ENCODE measurements around the genes CIART and CTXND2.

DNA sequence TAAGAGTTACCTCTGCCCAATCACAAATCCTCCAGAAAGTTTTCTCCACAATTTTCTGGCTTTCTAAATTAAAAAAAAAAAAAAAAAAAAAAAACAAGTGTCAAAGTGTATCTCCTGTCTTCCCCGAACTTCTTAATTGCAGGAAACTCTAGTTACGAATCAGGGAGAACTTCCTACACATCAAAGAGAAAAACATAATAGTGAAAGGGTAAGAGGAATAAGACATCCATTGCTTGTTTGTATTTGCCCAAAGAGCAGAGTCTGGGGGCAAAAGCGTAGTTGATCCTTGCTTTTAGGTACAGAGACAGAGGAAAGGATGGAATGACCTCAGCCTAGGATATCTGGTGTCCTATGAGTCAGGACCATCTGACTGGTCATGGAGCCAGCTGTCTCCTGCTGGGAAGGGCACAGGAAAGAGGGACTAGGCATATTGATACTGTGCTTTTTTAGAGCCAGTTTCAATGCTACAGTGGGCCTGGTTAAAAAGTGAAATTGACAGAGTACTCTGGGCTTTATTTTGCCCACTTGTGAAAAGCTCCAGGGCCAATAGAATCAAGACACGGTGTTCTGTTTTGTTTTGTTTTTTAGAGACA lies 3.0 kb downstream of the PLEKHO1 start:
- PRO-cap, result no peak

- PRO-cap, result no peak
Observed at GRCh38 chr1:150173021-150173623, 23.4 kb downstream of the PLEKHO1 start.

DNA sequence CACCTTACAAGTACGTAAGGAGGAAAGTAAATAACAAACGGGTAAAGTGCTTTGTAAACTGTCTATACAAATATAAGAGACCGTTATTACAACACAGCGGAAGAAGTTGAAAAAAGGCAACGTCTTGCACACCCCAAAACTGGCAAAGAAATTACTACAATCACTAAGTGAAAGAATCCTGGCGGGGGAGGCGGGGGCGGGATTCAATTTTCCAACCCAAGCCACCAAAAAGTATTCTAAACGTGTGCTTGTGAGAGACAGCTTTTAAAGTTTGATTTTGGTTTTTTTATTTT lies 1.9 kb downstream of the ANP32E start:
- PRO-cap, result no peak

DNA sequence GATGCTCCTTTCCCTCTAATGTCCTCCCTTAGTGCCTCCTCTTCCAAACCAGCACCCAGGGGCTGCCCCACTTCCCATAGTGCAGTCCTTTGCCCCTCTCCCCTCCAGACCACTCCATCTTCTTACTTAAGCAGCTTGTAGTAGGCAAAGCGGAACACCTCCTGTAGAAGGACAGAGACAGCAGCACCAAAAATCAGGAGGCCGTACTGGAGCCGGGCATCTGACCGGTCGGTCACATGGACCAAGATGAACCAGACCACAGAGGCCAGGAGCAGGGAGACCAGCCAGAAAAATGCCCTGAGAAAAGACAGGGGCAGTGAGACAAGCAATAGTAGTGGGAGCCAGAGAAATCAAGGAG lies 1.0 kb downstream of the APH1A start:
- PRO-cap, result no peak

DNA sequence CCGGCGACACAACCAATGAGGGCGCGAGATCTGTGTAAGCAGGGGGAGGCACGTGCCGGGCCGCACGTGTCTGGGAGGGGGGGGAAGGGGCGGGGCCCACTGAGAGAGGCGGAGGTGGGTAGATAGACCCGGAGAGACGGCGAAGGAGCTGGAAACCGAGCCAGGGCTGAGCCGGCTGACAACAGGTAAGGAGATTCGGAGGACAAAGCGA lies at the start of gene CIART:
TSS of gene CIART (plus strand) at position 121 of the 211 bp plus-strand sequence.
- PRO-cap, result bidirectional peak, plus-strand start at position 134 of the sequence, minus-strand start outside the sequence

- PRO-cap, result no peak
Observed at GRCh38 chr1:150310053-150310630, 11.2 kb upstream of the PRPF3 start.

- PRO-cap, result no peak
Observed at GRCh38 chr1:150476926-150477621, 10.1 kb upstream of the TARS2 start.

DNA sequence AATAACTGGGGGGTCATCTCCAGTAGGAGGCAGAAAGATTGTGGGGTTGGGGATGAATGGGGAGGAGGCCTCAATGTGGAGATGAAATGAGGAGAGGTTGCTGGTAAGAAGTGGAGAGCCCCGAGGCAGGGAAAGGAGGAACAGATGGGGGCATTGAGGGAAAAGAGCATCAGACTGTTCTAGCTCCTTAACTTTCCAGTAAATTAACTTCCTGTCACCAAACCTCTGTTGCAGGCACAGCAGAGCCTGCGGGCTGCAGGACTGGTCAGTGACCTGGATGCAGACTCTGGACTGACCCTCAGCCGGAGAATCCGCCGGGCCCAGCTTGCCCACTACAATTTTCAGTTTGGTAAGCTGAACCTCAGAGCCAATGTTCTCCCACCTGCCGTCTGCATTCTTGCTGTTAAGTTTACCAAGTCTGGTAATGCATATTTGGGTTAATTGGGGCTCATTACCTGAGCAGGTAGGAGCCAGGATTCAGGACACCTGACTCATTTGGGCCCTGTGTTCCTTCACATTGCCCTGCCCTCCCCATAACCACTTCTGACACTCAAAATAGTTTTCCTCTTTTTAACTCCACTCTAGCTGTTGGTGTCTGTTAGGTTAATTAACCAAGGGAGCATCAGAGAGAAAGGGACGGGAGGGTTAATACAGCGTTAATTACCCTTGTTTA lies 2.4 kb upstream of the ECM1 start:
- PRO-cap, result no peak

- PRO-cap, result no peak
Observed at GRCh38 chr1:150559620-150560416, 10.6 kb downstream of the ADAMTSL4 start.

- PRO-cap, result no peak
Observed at GRCh38 chr1:150573415-150573755, 6.0 kb downstream of the MCL1 start.

GRCh38 chr1:150635016-150635759 lies 5.8 kb upstream of the ENSA start:
- PRO-cap, result no peak

- PRO-cap, result no peak
Observed at GRCh38 chr1:150768314-150768647, 2.7 kb upstream of the CTSS start.

DNA sequence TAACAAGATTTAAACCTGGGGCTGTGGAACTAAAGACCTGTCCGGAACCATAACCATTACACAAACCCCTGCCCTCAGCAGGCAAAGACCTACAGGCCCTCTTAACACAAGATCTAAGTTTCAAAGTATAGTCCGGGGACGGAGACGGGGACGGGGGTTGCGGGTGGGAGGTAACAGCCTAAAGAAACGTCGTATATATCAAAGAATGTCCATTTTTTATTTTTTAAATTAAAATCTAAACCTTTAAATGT lies 635 bp downstream of the ARNT start:
- PRO-cap, result no peak

DNA sequence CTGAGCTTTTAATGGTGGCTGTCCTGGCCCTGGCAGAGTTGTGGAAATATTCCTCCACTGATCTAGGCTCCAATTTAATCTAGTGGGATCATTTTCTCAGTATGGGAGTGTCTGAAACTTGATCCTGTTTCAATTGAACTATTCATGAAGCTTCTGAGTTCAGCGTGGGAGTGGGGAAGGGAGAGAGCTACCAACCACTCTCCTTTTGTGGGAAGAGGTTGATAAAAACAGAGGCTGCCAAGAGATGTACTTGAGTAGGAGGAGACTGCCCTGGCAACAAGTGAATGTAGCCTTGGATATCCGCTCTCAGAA lies at the start of gene CTXND2:
TSS of gene CTXND2 (plus strand) at position 136 of the 312 bp plus-strand sequence.
- PRO-cap, result no peak

- PRO-cap, result no peak
Observed at GRCh38 chr1:150970919-150971192, 3.8 kb downstream of the CERS2 start.

- PRO-cap, result no peak
Observed at GRCh38 chr1:151049775-151050278, 2.3 kb downstream of the C1orf56 start.

DNA sequence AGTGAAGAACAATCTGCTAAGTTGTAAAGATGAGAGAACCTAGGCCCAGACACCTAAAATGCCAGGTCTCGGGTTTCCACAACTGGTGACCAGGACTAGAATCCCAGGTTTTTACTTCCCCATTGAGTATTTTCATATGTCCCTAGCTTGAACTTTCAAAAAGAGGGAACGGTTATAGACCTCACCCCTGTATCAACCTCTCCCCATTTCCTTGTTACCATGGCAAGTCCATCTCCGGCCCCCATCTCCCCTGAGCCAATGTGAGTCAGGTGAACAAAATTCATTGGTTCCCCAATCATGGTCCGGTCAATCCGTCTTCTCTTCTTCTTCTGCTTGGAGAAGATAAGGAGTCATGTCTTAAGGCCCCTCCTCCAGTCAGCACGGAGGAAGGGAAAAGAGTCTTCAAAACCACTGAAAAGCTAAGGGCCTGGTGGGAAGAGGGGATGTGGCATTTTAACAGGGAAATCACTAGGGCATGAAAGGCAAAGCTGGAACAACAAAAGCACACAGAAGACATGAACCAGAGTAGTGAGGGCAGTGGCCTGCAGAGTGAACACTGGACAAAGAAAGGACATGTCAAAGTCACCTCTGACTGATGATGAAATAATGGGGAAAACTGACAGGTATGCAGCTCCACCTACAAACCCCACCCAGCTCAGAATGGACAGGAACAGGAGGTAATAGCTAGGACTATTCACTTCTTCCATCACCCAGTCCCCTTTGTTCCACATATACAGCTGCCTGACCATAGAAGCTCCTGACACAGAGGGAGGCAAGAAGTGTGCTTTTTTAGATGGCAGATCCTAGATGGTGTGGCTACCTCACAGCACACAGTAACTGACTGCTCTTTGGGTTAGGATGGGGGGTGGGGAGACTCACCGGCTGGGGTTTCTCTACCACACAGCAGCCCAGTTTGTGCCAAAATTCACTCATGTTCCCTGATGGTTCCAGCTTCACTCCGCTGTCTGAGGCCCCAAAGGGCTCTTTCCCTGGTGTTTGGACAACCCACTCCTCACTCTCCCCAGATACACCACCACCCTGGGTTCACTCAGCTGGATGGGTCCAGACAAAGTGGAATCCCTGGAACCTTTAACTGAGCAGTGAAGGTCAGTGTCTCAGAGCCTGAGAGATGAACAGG lies 4.3 kb downstream of the CDC42SE1 start:
- PRO-cap, result no peak

DNA sequence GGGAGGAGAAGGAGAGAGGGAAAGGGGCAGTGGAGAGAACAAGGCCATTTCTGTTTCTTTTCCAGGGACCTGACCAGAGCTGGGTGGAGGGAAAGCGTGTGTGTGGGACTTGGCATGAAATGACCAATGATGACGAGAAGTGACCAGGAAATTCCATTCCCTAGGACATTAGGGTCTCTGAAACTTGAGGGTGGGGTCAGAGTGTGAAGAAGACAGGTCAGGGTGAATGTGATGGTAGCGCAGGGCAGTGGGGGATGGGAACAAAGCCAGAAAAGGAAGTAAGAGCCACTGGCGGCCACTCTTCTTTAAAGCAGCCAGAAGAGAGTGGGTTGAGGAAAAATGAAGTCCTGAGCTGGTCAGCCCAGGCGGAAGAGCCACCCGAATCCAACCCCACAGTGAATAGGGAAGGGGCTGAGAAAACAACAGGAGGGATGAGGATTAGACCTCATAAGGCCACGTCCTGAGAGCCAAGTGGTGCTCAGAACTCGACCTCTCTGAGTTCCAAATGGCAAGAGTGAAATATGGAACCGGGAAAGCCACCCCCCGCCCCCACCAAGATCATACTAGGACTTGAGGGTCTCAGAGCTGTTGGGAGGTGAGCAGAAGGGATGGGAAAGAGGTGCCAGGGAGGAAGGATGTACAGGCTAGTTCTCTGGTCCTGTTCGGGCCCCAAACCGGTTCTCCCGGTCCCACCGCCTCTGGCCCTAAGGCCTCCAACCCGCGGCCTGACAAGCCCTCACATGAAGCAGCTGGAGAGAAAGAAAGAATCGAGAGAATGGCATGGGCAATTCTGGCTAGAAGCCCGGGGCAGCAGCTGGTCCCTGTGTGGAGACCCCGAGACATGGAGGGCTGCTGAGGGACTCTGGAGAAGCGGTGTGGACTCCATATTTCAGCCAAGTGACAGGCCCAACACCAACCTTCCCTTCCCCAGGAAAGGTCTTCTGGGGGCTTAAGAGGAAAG lies 1.0 kb downstream of the CDC42SE1 start:
- PRO-cap, result bidirectional peak, plus-strand start at position 199 of the sequence, minus-strand start outside the sequence

GRCh38 chr1:151142800-151143544 lies 3.5 kb downstream of the SEMA6C start:
- PRO-cap, result no peak

DNA sequence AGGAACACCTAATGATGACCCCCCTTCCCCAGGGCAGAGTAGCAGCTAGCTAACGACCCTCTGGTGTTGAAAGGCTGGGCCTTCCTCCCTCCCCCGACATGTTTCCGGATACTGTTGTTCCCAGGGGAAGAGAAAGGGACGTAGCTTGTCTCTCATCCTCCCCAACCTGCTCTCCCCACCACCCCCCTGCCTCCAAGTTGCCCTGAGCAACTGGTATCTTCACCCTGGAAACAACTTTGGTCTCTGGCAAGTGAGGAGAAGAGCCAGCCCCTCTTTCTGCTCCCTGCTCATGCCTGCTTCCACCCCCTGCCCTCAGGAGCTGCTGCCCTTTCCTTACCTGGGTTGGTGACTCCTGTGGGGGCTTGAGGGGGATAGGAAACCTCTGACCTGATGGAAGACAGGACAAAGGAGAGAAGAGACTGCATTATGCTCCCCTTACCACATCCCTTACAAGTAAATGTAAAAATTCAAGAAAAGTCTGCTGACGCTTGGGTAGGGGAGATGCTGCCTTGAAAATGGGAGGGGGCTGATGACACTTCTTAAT lies 2.3 kb downstream of the SEMA6C start:
- PRO-cap, result no peak